B cell (primary cell): ENCODE measurements around the genes DENND1A and ADGRD2.

DNA sequence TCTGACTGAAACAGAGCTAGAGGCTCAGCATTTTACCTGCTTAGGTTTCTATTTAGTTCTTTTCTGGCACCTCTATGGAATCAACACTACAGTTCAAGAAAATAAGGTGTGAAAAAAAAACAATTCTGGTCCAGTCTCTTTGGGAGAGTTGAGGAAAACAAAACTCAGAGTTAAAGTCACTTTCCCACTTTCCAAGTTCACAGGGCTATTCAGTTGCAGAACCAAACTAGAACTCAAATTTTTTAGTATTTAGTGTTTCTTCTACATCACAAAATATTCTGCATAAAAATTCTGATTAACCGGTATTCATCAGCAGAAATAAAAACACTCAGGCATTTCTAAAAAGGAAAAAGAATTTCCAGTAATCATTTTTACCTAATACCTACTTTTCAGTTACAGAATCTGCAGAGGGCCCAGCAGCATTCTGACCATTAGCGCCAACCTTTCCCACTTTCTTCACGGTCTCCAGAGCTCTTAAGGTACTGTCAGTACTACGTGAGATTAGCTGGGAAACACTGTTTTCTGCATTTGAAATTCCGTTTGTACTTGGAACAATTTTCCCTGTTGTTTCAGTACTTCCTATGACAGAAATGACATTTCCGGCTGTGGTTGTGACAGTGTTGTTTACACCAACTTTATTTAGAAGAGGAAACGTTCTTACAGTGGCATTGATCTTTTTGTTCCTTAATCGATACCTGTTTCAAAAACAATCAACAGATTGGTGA lies 36.7 kb upstream of the PDCL start:
- PRO-cap = no peak
- CAGE, long polyA plus RNA = no peak

DNA sequence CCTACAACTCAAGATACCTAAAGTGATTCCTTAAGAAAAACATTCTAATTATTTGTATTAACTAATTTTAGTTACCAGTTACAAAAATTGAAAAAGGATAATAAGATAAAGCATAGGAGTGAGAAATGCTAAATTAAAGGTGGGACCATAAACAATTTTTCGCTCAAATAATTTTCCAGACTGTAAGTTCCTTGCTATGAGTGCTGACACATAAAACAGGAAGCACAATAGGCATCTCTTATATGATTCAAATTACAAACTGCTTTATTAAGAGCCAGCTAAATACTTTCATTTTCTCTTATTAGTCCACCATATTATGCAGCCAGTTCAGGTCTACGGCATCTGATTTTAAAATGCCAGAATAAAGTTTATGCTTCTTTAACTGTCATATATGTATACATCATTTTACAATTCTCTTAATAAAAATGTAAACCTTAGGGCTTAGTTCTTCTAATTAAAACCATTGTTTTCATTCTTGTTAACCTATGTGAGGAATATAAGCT lies 4.3 kb downstream of the RC3H2 start:
- PRO-cap = bidirectional peak, plus-strand start at position 312 of the sequence, minus-strand start at position 212 of the sequence
- CAGE, long polyA plus RNA = no peak

DNA sequence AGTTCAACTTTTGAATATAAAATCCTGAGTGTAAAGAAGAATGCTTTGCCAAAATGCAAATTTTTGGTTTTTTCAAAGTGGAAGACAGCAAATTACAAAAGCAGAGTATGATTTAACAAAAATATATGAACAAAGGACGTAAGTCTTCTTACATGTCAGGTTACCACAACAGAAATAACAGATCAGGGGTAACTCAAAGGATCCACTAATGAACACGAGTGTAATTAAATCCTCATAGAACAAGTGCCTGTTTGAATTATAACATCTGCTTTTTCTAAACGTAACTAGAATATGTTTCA lies 1.8 kb downstream of the RC3H2 start:
- PRO-cap = no peak
- CAGE, long polyA plus RNA = no peak

- PRO-cap = no peak
- CAGE, long polyA plus RNA = no peak
These were observed 1.6 kb downstream of the RC3H2 start for GRCh38 chr9:122903695-122903902.

DNA sequence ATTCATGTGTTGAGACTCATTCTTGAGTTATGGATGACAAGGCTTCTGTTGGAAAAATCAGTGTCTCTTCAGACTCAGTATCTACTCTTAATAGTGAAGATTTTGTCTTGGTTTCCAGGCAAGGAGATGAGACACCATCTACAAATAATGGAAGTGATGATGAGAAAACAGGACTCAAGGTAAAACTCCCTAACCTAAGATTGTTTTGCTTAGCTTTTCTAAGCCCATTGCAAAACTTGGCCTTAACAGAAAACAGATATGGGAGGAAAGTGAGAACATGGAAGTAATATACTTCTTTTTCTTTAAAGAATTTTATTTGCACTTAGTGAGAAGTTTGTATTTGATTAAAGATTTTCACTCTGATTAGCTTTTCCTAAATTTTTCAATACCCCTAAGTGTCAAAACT lies 16.2 kb downstream of the RABGAP1 start:
- PRO-cap = no peak
- CAGE, long polyA plus RNA = no peak

- PRO-cap = no peak
- CAGE, long polyA plus RNA = no peak
These were observed 34.4 kb downstream of the RABGAP1 start for GRCh38 chr9:122974966-122975864.

- PRO-cap = no peak
- CAGE, long polyA plus RNA = no peak
These were observed 16.1 kb downstream of the GPR21 start for GRCh38 chr9:123049550-123050000.

DNA sequence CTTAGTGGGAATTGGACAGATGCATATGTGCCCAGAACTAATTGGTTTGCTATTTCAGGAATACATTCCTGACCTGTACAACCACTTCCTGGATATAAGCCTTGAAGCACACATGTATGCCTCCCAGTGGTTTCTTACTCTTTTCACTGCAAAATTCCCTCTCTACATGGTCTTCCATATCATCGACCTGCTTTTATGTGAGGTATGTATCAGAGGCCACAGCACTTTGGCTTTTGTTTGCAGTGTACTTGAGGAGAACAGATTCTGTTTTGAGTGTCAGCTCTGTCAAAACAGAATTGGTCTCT lies 40.7 kb downstream of the GPR21 start:
- PRO-cap = no peak
- CAGE, long polyA plus RNA = no peak

DNA sequence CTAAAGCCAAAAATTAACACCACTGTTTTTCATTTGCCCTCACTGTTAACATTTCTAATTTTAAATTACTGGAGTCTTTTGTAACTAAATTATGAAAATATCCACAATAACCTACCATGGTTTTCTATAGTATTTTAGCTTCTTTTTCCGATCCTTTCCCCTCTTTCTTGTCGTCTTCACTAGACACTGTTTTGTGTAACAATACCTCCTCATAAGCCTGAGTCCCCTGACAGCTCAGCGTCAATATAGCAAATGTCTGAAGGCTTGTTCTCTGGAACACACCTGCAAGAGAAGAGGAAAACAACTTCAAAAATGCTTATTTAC lies 84.4 kb downstream of the STRBP start:
- PRO-cap = no peak
- CAGE, long polyA plus RNA = no peak

GRCh38 chr9:123231569-123232320 lies 36.6 kb downstream of the STRBP start:
- PRO-cap = no peak
- CAGE, long polyA plus RNA = no peak

- PRO-cap = no peak
- CAGE, long polyA plus RNA = no peak
These were observed 2.4 kb downstream of the STRBP start for GRCh38 chr9:123265886-123266443.

GRCh38 chr9:123360145-123360724 lies 4.2 kb downstream of the CRB2 start:
- PRO-cap = no peak
- CAGE, long polyA plus RNA = no peak

- PRO-cap = no peak
- CAGE, long polyA plus RNA = no peak
These were observed 2.2 kb downstream of the DENND1A start for GRCh38 chr9:123927527-123928262.

DNA sequence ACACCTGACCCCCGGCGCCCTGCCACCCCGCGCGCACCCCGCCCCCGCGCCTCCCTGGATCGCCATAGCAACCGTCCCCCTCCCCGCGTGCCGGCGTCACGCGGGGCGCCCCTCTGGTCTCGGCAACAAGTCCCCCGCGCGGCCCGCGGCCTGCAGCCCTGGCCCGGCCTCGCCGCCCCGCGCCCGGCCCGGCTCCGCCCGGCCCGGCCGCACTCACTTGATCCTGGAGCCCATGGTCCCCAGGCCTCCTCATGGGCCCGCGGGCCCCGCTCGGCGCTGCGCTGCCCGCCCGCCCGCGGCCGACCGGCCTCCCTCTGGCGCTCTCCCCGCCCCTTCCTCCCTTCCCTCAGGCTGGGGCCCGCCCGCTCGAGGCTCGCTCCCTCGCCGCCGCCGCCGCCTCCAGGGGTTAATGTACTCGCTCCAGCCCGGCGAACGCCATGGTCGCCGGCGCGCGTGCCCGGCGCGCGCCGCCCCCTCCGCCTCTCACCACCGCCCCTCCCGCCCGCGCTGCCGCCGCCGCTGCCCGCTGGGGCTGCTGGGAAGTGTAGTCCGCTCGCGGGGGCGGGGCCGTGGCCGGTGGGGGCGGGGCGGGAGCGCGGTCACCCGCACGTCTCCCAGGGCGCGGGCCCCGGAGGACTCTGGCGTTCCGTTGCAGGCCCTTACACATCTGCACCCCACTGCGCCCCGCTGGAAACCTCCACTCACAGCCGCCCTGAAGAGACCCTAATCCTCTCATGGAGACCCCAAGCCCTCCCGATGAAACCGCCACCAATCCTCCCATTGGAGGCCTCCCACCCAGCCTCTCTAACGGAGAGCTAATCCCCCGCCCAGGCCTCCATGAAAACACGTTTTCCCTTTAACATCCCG lies at the start of gene DENND1A:
Gene DENND1A, minus strand, starts transcription at position 455 of the 867 bp plus-strand sequence.
- PRO-cap = bidirectional peak, plus-strand start at position 96 of the sequence, minus-strand start outside the sequence; unidirectional peak, minus-strand start at position 316 of the sequence; unidirectional peak, minus-strand start at position 443 of the sequence
- CAGE, long polyA plus RNA = no peak

DNA sequence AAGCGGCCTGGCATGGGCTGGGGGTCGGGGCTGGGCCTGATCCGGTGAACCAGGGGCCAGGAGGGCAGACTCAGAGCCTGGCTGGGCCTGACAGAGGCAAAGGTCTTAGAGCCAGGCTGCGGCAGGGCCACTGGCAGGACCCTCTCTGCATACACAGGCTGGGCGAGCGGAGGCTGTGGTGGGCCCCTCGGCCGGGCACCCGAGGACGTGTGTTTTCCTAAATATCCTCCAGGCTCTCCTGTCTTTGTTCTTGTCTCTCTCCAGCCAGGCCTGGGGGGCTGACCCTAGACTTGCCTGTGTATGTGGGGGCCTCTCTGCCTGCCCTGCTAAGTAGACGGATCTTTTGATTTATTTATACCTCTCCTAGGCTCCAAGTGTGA lies 931 bp downstream of the NEK6 start:
- PRO-cap = no peak
- CAGE, long polyA plus RNA = no peak

GRCh38 chr9:124279967-124280916 lies 22.5 kb downstream of the NEK6 start:
- PRO-cap = no peak
- CAGE, long polyA plus RNA = no peak

DNA sequence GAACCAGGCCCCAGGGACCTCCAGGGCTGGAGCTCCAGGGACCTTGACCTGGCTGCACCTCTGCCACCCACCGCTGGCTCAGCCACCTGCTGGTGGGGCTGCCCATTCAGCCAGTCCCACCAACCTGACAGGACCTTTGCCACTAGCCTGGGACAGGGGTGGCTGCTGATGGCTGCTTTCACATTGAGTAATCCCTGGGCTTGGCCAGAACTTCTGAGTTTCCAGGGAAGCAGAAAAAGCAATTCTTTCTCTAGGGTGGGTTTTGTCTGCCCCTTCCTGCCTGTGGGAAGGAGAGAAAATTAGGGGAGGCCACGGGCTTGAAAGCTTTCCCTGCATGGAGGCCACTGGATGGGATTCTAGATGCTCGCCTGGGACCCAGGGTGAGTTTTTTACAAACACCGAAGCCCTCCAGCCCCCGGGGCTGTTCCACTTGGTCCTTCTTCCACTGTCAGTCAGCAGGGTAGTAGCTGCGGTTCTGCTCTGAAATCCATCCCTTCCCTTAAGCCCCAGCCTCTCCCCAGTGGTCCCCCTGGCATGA lies 34.5 kb downstream of the NEK6 start:
- PRO-cap = no peak
- CAGE, long polyA plus RNA = no peak

GRCh38 chr9:124344472-124345537 lies 70.4 kb downstream of the PSMB7 start:
- PRO-cap = no peak
- CAGE, long polyA plus RNA = no peak

DNA sequence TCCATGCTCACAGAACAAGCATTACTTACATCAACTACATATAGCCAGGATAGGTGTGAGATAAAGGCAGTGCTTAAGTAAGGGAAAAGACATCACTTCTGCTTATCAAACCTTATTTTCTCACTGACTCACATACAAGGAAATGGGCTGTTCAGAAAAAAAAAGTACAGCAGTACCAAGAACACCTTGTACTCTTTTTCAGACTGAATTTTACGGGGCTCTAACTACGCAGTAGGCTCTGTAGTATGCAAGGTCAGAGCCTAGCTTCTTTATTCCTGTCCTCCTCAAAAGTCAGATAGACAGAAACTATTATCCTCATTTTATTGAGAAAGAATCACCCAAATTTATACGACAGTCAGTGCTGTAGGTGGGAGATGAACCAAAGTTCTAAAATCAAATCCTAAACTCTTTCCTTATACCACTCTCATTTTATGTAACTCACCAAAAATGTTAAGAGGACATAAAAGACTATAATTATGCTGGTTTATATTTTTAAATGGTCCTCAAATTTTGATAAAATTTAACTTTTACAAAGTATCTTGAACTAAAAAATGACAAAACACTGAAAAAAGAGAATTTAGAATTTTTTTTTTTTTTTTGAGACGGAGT lies 5.7 kb downstream of the PSMB7 start:
- PRO-cap = no peak
- CAGE, long polyA plus RNA = no peak

GRCh38 chr9:124450034-124450688 lies at the start of gene ADGRD2:
TSS of gene ADGRD2 (plus strand) at chr9:124450451.
- PRO-cap = no peak
- CAGE, long polyA plus RNA = no peak